Esophagus muscularis mucosa (tissue), 4 donors: ENCODE data around the gene XPOT.

DNA sequence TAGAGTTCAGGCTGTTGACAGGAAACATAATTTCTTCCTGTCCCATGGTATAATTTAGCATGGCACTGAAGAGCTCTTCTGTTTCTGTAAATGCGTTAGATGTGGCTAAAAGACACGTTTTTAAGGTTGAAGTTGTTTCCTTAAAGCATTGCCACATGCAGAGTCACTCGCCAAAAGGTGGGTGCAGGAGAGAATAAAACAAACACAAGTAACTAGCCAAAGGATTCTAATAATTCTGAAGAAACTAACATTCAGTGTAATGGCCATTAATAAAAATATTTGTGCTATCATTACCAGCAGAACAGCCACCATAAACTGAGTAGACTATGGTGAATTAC, 33.6 kb downstream of the TAFA2 start:
- PRO-cap, result no peak
- RAMPAGE, long total RNA, 4 experiments, result no peak in any of the 4 experiments

DNA sequence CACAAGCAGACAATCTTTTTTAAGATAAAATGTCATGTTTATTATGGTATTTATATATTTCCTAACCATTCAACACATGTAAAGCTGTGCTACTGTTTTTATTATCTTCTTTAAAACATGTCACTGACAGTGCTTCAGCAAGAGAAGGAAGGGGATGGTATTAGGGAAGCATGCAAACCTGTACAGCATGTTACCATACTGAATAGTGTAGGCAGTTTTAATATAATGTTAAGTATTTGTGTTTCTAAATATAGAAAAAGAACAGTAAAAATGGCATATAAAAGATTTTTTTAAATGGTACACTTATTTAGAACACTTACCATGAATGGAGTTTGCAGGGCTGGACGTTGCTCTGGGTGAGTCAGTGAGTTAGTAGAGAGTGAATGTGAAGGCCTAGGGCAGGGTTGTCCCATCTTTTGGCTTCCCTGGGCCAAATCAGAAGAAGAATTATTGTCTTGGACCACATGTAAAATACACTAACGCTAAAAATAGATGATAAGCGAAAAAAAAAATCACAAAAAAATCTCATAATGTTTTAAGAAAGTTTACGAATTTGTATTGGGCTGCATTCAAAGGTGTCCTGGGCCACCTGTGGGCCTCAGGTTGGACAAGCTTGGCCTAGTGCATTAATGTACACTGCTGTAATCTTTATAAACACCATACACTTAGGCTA, 17.1 kb downstream of the USP15 start:
- PRO-cap, result no peak
- RAMPAGE, long total RNA, 4 experiments, result no peak in any of the 4 experiments

DNA sequence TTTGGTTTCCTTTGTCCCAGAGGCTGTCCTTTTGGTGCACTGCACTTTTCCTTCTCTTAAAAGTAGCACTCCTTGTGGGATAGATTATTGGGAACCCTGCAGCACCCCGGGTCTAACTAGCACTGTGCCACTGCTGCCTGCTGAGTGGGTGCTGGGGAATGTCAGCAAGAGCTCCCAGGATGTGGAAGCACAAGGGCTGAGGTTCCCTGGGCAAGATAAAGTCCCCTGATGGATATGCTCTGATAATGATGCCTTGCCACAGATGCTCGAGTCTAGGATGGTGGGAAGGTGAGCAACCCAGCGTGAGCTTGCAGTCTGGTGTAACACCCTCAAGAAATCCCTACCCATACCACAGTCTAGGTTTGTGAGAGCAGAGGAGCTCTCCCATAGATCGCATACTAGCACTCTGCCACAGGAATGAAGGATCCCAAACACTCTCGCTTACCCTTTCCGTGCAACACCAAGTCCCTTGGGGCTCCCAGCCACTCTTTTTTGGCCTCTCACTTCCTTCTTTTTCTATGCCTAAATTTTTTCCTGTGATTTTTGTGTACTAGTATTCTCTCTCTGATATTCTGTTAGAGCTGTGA, 32.6 kb downstream of the USP15 start:
- PRO-cap, result no peak
- RAMPAGE, long total RNA, 4 experiments, result no peak in any of the 4 experiments

GRCh38 chr12:62465976-62466434, 621 bp upstream of the MON2 start:
- PRO-cap, result no peak
- RAMPAGE, long total RNA, 4 experiments, result no peak in any of the 4 experiments

DNA sequence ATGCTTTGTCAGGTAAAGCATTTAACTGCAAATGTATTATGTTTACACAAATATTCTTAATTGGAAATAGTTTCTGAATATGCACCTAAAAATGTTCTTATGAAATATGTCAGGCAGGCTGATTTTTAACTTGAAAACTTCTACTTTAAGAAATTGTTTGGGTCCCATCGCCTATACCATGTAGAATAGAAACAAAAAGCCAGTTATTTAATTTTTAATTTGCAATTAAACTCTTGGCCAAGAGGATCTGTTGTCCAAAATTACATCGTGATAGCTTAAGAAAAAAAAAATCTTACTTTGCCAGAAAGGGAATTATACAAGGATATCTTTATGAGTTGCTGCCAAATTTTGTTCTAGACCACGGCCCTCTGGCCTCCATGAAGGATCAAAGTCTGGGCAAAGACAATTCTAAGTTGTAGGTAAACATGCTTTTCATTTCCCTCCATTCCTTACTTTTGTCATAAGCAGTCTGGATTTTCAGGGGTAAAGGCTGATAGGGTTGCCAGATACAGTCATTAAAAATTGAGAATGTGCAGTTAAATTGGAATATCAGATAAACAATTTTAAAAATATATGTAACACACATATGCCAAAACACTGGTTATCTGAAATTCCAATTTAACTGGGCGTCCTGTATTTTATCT, 135.0 kb downstream of the MON2 start:
- PRO-cap, result no peak
- RAMPAGE, long total RNA, 4 experiments, result no peak in any of the 4 experiments

DNA sequence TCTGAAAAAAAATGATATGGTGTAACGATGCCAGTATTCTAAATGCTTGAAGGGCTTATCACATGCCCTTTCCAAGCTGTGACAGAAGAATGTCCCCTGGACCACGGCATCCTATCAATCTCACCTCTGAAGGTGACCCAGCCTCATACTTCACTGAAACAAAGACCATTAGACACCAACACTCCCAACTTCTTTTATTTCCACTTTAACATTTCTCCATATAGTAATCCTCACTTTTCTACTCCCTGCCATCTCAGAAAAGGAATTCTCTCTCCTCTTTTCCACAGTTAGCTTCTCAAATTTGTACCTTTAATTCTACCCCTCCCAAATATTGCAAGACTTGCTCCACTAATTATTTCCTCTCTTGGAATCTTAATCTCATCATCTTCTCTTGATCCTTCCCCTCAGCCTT, 883 bp downstream of the DPY19L2 start:
- PRO-cap, result no peak
- RAMPAGE, long total RNA, 4 experiments, result no peak in any of the 4 experiments

DNA sequence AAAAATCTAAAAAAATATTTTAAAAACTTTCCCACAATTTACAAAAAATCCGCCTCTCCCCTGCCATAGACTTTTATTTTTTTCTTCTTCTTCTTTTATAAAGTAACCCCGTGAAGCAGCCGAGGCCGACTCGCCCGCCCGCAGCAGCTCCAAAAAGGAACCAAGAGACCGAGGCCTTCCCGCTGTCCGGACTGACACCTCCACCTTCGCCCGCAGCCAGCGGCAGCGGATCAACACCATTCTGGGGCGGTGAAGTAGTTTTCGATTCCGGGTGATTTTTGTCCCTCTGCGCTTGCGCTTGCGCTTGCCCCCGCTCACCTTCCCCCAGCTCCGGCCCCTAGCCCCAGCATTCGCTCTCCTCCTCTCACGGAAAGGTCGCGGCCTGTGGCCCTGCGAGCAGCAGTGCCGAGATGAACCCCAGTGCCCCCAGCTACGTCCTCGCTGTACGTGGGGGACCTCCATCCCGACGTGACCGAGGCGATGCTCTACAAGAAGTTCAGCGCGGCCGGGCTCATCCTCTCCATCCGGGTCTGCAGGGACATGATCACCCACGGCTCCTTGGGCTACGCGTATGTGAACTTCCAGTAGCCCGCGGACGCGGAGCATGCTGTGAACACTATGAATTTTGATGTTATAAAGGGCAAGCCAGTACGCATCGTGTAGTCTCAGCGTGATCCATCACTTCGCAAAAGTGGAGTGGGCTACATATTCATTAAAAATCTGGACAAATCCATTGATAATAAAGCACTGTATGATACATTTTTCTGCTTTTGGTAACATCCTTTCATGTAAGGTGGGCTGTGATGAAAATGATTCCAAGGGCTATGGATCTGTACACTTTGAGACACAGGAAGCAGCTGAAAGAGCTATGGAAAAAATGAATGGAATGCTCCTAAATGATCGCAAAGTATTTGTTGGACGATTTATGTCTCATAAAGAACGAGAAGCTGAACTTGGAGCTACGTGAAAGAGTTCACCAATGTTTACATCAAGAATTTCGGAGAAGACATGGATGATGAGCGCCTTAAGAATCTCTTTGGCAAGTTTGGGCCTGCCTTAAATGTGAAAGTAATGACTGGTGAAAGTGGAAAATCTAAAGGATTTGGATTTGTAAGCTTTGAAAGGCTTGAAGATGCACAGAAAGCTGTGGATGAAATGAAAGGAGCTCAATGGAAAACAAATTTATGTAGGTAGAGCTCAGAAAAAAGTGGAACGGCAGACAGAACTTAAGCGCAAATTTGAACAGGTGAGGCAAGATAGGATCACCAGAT, 22.5 kb upstream of the SRGAP1 start:
- PRO-cap, result bidirectional peak, plus-strand start at position 317 of the sequence, minus-strand start at position 231 of the sequence
- RAMPAGE, long total RNA, 4 experiments, result start-site peak on the plus strand in 4 of 4 experiments, centred at positions 303 to 357 of the sequence, 15 to 87 reads per replicate

- PRO-cap, result no peak
- RAMPAGE, long total RNA, 4 experiments, result no peak in any of the 4 experiments
Measured at GRCh38 chr12:64127506-64128451, 94.3 kb downstream of the KICS2 start.

DNA sequence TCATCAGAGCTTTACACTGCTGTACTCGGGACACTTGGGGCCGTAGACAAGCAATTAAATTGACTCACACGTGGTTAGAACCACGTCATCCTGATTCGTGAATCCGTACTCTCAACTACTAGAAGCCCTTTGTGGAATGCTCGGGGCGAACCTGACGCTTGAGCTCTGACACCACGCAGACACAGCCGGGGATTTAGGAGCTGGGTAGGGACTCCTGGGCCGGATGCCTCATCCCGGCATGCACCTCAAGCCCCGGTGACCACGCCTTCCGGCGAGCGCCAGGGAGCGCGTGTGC, 231 bp upstream of the XPOT start:
- PRO-cap, result bidirectional peak, plus-strand start outside the sequence, minus-strand start at position 213 of the sequence
- RAMPAGE, long total RNA, 4 experiments, result no peak in any of the 4 experiments

GRCh38 chr12:64404309-64405327, at the start of gene XPOT:
Gene XPOT (plus strand): TSS chr12:64404392.
- PRO-cap, result bidirectional peak, plus-strand start at chr12:64404399, minus-strand start at chr12:64404226; unidirectional peak, minus-strand start at chr12:64404765; bidirectional peak, plus-strand start at chr12:64405088, minus-strand start at chr12:64405030
- RAMPAGE, long total RNA, 4 experiments, result start-site peak on the plus strand in 4 of 4 experiments, at chr12:64404451-64404574 at its widest, 232 to 766 reads per replicate

DNA sequence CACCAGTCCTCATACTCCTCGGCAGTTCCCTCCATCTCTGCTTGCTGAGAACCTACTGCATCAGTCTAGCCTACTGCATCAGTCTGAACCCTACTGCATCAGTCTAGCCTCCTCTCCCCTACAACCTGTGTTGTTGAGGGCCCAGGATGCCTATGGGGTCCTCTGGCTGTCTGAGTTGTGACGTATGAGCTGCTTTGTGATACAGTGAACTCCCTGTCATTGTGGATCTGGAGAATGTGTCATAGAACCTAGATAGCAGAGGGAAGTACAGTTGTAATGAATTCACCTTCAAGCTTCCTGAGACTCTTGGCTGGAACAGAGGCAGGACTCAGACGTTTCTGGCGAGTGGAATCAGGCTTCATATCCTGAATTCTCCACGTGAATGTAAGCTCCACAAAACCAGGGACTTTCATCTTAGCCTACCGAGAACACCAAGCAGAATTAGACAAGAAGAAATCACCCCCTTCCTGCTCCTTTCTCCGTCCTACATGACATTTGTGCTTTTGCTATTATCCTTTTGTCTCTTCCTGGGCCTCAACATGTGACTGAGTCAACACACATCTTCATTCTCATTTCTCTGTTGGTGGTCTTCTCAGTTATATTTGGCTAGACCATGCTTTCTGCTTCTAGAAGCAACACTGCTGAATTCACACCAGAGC, 17.1 kb downstream of the TBK1 start:
- PRO-cap, result no peak
- RAMPAGE, long total RNA, 4 experiments, result no peak in any of the 4 experiments

GRCh38 chr12:64670011-64670525, 59.8 kb downstream of the RASSF3 start:
- PRO-cap, result no peak
- RAMPAGE, long total RNA, 4 experiments, result no peak in any of the 4 experiments

DNA sequence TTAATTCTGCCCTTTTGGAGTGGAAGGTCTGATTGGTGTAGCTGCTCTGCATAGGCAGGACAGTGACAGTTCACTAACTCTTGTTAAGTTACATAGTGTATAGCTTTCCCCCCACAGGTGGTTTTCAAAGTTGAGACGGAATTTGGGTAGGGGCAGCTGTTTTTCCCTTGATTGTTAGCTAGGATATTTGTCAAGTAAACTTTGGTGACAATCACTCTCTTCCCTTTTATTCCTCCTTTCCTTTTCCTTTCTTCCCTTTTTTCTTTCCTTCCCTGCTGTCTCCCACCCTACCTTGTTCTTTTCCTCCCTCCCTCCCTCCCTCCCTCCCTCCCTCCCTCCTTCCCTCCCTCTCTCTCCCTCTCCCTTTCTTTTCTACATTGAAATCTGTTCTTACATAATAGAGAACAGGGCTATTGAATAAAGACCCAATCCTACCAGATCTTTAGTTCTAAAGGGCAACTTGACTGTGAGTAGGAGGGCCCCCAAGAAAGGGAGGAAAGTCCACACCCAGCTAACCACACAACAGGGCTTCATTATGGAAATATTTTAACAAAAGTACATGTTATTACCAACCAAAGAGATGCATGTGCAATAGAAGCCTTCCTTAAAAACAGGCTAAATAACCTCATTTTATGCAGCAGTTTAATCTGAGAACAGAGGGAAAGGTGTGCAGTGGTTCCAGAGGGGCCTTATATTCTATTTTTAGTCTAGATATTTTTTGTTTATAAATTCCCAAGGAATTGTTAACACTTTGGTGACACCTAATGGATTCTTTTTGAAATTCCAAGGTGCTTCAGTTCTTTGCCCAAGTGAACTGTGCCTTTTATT, 63.2 kb downstream of the GNS start:
- PRO-cap, result no peak
- RAMPAGE, long total RNA, 4 experiments, result no peak in any of the 4 experiments

DNA sequence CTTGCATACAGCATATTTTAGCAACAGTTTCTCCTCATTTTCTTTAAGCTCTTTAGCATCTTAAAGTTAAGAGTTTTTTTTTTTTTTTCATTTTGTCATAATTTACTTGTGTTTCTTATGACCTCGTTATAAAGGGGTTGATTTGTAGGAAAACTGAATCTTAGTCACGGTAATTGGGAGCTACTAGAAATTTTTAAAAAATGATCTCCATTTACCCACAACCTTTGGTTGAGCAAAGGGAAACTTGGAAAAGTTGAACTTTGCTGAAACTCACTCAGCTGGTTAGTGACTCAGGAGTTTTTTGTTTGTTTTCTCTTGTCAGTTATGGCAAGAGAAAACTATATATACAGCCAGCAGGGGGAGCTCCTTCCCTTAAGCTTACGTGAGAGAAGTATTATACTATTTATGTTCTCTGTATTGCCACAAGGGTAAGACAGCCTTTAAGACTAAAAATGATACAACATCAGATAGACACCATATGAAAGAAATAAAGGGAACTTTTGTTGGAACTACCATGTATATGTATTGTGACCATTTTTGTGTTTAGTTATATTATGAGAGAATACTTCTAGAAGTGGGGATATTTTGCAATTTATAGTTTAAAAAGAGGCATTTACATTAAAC, 28.3 kb upstream of the TBC1D30 start:
- PRO-cap, result no peak
- RAMPAGE, long total RNA, 4 experiments, result no peak in any of the 4 experiments

DNA sequence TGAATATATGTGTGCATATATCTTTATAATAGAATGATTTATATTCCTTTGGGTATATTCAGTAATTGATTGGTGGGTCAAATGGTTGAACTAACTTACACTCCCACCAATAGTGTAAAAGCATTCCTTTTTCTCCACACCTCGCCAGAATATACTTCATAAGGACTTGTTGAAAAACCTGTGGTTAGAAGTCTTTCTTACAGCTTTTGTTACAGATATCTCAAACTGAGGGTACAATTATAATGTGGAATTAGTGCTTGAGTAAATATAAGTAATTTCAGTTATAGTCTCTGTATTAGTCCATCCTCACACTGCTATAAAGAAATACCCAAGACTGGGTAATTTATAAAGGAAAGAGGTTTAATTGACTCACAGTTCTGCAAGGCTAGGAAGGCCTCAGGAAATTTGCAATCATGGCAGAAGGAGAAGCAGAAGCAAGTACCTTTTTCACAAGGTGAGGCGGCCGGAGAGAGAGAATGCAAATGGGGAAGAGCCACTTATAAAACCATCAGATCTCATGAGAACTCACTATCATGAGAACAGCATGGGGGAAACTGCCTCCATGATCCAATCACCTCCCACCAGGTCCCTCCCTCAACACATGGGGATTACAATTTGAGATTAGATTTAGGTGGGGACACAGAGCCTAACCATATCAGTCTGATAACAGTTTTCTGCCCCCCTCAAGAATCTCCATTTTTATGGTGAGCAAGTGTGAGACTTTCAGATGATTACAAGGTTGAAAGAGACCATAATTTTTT, 35.4 kb downstream of the LEMD3 start:
- PRO-cap, result no peak
- RAMPAGE, long total RNA, 4 experiments, result no peak in any of the 4 experiments

GRCh38 chr12:65640348-65641020, 183.8 kb upstream of the HMGA2 start:
- PRO-cap, result unidirectional peak, plus-strand start at chr12:65640879
- RAMPAGE, long total RNA, 4 experiments, result no peak in any of the 4 experiments

- PRO-cap, result no peak
- RAMPAGE, long total RNA, 4 experiments, result no peak in any of the 4 experiments
Measured at GRCh38 chr12:65826537-65827440, 2.5 kb downstream of the HMGA2 start.

DNA sequence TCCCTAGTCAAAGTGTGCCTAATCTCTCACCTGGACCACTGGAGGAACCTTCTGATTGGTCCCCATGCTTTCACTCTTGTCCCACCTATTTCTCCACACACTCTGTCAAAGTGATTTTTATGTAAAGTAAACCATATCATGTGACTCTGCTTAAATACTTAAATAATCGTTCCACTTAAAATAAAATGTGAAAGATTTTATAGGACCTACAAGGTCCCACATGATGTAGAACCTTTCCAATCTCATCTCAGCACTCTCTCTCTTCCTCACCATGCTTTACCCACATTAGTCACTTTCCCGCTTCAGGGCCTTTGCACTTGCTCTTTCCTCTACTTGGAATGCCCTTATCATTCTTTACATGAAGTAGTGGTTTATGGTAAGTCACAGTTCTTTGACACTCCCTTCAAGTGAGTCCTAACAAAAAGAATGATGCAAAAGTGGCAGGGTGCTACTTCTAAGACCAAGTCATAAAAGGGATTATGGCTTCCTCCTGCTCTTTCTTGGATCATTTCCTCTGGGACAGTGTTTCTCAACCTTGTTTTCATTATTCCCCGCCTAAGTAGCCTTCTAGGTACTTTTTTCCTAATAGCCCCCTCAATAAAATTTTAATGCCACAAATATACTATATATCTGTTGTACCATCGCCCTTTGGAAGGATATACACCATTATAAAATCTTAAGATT, 13.2 kb downstream of the TMBIM4 start:
- PRO-cap, result no peak
- RAMPAGE, long total RNA, 4 experiments, result no peak in any of the 4 experiments

DNA sequence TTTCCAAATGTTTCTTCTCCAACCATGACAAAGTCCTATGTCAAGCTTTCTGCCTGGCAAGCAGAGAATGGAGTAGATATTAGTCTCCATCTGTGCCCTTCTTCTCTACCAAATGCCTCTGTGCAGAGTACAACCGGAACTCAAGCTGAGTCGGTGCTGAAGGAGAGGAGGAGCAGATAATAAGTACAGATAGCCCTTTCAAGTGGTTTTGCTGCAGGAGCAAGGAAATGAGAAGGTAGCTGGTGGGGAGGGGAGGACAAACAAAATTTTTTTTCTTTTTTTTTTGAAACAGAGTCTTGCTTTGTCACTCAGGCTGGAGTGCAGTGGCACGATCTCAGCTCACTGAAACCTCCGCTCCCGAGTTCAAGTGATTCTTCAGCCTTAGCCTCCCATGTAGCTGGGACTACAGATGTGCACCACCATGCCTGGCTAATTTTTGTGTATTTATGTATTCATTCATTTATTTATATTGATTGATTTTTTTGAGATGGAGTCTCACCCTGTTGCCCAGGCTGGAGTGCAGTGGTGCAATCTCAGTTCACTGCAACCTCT, 14.1 kb upstream of the HELB start:
- PRO-cap, result no peak
- RAMPAGE, long total RNA, 4 experiments, result no peak in any of the 4 experiments

- PRO-cap, result no peak
- RAMPAGE, long total RNA, 4 experiments, result no peak in any of the 4 experiments
Measured at GRCh38 chr12:66536906-66537193, 142.0 kb downstream of the GRIP1 start.